Skeletal muscle cell (primary cell): ENCODE results near the genes KIAA2013 and MIIP.

- RRBS, result no CpG with 5 or more reads among the region's 32 CpGs
Measured at GRCh38 chr1:10668010-10668770, 128.3 kb downstream of the CASZ1 start.

- RRBS, result no CpG with 5 or more reads among the region's 13 CpGs
Measured at GRCh38 chr1:10671195-10671504, 125.3 kb downstream of the CASZ1 start.

DNA sequence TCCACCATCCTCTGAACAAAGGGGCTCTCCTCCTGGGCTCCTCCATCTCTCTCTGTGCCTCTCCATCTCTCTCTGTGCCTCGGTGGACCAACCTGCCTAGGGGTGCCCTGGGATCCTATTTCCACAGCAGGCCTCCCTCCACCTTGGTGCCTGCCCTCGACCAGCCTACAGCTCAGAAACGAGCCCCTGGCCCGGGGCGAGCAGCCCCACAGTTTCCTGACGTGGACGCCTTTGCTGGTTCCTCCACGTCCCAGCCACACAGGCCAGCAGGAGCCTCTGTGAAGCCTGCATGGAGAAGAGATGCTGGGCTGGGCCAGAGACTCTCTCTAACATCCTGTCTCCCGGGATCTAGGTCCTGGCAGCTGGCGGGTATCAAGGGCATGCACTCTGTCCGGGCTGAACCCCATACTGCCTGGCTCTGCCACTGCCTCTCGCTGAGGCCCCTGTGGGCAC, 119.9 kb downstream of the CASZ1 start:
- RRBS, result 50% methylated on average over 3 of the region's 12 CpGs

- RRBS, result no CpG with 5 or more reads among the region's 18 CpGs
Measured at GRCh38 chr1:10686898-10687745, 109.3 kb downstream of the CASZ1 start.

DNA sequence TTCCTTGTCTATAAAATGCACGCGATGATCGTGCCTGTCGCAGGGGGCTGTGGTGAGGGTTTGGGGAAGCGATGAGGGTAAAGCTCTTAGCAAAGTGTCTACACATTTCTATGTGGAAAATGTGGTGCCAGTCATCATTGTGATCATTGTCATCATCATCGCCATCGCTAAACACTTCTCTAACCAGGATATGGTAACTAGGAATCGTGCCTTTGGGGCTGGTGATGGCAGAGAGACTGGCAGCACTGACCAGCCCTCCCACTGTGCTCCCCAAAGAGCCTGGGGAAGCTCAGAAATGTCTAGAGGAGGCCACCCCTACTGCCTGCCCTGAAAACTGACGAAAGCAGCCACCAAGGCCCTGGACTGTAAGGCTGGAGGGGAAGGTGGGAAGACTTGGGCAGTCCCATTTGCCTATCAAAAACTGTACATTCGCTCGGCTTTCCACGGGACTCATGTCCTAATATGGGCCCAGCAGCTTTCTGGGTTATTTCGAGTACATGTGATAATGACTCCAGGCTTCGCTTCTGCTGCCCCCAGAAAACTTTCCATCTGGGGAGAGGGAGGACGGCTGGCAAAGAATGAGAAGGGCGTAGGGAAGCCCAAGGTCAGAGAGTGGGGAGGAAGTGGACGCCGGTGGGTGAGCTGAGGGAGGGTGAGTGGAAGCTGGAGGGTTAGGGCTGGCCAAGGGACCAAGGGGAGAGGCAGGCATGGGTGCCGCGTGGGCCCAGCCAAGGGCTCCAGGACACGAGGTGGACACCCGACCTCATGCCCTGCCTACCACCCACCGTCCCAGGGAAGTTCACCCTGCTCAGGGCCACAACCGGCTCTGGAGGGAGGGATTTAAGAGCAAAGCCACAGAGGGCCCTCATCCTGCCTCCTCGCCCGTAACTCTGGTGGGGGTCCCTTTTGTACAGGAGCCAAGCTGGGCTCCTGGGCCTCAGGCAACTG, 76.0 kb downstream of the CASZ1 start:
- RRBS, result no CpG with 5 or more reads among the region's 26 CpGs

DNA sequence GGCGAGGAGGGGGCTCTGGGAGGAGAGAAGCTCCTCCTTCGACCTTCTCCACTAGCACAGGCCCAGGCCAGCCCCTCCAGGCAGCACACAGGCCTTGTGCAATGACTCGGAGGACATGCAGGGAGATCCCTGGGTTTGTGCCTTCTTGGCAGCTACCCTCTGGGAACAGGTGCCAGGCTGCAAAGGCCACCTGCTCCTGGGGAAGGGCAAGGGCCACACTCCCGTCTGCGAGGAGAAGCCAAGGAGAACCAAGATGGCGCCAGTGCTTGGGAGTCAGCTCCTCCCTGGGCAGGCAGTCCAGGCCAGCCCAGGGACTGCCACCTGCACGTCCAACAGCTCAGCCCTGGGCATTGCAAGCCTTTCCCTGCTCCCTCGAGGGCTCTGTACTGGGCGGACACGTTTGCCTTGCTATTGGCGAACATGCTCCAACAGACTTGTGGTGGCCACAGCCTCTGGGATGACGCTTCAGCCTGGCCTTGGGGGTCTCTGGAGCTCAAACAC, 15.2 kb downstream of the CASZ1 start:
- RRBS, result no CpG with 5 or more reads among the region's 12 CpGs

- RRBS, result 11% methylated on average over 2 of the region's 18 CpGs
Measured at GRCh38 chr1:10980026-10980659, 1.7 kb downstream of the C1orf127 start.

DNA sequence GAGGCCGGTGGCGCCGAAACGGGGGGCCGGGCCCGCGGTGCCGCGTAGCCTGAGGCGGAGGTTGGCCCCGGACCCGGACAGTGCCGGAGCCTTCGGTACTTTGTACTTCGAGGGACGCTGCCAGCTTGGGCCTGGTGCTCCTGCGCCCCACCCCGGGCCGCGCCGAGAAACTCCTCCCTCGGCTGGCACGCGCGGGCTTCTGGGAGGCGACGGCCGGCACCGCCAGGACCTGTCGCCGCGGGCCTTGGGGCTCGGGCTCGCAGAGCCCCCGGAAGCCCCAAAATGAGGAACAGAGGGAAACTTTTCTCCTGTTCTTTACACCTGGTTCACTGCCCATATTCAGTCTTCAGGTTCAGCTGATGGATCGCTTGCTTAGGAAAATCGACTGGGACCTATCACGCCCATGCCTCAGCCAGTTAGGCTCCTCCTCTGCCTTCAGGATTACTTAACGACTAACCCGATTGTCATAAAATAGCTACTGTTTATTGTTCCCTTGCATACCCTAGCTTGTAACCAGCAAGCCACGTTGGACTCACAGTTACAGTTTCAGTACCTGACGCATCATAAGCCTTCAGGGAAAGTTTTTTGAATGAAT, 561 bp downstream of the TARDBP start:
- RRBS, result under 1% methylated on average over 31 of the region's 42 CpGs

DNA sequence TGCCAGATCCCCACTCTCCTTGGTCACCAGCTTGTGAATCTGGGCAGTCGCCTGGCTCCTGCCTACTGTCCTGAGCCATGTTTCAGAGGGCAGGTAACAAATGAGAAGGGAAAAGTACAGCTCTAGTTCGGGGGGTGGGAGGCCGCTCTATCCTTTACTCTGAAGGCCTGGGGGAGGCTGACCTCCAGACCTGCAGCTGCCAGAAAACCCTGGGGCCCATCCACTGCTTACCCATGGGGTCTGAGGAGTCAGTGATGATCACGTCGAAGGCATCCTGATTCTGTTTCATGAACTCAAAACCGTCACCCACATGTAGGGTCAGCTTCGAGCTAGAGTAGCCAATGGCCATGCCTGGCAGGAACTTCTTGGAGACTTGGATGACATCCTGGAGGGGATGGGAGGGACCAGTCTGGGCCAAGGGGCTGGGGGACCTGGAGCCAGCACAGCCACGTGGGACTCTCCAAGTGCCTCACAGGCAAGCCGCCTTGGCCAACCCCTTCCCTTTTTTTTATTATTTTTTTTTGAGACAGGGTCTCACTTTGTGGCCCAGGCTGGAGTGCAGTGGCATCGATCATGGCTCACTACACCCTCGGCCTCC, 3.3 kb downstream of the SRM start:
- RRBS, result no CpG with 5 or more reads among the region's 11 CpGs

DNA sequence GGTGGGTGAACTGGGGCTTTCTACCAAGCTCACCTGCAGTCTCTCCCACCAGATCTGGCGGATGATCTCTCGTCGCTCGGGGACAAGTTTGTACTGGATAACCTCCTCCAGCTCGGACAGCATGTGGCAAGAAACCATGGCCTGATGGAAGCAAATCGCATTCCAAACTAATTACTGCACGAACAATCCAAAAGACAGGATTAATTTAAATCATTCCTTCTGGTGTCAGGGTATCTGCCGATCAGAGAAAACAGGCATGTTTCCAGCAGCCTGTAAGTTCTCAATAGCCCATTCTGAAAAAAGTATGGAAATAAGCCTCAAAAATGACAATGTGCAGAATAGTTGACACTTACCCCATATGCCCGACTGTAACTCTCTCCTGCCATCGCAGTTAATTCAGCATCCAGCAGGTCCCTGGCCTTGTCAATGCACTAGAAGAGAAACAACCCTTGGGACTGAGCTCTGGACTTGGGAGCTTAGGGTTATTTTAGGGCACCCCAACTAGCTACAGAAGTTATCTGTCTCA, 44.5 kb upstream of the ANGPTL7 start:
- RRBS, result no CpG with 5 or more reads among the region's 10 CpGs

GRCh38 chr1:11262746-11262999, 322 bp upstream of the MTOR start:
- RRBS, result 1% methylated on average over 7 of the region's 19 CpGs

DNA sequence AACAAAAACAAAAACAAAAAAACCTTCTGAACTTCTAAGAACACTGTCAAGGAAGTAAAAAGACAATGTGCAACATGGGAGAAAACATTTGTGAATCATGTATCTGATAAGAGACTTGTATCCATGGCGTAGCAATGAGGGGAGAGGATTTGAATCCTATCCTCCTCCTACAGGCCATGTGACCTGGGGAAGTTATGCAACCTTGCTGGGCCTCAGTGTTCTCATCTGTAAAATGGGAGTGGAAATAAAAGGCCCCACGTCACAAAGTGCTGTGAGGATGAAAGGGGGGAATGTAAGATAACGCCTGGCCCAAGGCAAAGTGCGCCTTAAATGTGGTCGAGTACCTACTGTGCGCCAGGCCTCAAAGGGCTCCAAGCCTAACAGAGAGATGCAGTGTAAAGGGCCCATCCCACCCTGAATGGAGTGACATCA, 83.7 kb downstream of the DISP3 start:
- RRBS, result no CpG with 5 or more reads among the region's 6 CpGs

- RRBS, result no CpG with 5 or more reads among the region's 7 CpGs
Measured at GRCh38 chr1:11738798-11739261, 2.9 kb downstream of the AGTRAP start.

GRCh38 chr1:11786626-11787601, 18.9 kb downstream of the MTHFR start:
- RRBS, result 28% methylated on average over 1 of the region's 19 CpGs

DNA sequence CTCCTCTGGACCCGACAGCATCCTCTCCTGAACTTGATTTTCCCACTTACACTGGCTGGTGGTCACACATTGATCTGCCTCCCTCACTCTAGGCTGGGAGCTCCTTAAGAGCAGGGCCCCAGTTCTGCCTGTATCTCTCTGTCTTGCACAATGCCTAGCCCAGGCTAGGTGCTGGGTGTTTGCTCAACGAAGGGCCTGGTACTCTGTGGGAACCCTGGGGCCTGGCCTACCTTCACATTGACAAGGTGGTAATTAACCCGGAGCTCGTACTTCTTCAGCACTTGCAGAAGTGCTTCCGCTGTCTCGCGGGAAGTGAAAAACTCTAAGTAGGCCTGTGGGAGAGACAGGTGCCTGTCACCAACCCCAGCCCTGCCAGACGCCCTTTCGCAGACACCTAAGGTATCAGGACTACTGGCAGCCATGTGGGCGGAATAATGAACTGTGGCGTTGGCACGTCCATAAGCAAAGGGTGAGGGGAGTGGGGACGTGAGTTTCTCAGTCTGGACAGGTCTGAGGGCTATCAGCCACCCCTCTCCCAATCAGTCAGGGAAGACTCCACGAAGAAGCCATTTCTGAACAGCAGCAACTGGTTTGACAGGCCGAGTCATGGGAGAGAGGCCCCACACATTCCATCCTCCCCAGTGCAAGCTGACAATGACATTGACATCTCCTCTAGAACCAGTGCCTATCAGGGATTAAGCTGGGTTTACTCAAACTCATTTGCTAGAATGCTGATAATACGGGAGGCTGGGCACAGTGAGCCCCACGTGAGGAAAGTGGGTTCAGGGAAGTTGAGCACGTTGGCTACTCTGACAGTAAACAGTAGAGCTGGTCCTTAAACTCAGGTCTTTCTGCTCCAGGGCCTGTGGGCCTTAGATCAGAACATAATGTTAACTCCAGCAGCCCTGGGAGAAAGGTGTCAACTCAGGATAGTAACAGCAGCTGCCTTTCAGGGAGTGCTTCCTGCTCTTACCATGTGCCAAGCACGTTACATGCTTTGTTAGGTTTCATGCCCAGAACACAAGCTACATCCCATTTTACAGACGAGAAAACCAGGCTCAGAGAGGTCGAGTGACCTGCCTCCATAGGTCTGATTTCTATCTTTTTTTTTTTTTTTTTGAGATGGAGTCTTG, 13.3 kb downstream of the MTHFR start:
- RRBS, result no CpG with 5 or more reads among the region's 21 CpGs

DNA sequence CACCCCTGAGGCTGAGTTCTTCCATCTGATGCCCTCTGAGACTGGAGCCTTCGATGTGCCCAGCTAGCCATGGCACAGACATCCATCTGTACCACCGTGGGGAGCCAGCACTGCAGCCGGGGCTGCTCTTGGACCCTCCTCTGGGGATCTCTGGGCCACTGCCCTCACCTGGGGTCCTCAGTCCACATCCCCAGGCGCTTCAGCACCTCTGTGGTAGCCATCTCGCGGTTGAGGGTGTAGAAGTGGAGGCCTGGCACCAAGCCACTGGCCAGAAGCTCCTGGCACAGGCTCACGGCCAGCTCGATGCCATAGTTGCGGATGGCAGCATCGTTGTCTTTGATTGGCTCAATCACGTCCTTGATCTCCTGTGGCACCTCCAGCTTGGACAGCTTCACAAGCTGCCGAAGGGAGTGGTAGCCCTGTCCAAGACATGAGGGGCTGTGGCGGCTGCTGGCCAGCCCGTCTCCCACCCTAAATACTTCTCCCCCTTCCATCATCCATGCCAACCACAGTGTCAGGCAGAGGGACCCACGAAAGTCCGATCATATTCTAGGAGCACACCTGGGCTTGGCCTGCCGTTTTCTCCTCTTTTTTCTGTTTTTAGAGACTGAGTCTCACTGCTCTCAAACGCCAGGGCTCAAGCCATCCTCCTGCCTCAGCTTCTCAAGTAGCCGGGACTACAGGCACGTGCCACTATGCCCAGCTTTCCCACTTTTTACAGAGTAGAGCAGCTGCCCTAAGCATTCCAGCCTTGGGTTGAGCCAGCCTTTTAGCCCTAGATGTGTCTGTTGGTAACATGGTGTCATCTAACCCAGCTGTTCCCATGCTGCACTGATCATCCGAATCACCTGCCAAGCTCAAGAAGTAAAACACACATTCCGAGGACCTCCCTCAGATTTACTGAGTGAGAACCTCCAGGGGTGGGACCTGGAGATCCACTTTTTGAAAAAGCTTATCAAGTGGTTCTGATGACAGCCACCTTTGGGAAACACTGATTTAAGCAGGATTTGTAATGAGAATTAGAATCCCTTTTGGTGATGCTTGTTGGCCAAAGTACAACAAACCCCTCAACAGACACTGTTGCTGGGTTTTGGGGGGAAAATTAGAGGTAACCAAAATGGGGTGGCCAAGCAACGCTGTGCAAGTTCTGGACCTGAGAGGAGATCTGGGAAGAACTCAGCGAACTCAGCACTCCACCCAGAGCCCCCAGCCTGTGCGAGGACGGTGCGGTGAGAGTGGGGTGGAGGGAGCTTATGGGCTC, 10.4 kb downstream of the MTHFR start:
- RRBS, result no CpG with 5 or more reads among the region's 27 CpGs

- RRBS, result under 1% methylated on average over 6 of the region's 17 CpGs
Measured at GRCh38 chr1:11806313-11806575, 253 bp downstream of the CLCN6 start.

DNA sequence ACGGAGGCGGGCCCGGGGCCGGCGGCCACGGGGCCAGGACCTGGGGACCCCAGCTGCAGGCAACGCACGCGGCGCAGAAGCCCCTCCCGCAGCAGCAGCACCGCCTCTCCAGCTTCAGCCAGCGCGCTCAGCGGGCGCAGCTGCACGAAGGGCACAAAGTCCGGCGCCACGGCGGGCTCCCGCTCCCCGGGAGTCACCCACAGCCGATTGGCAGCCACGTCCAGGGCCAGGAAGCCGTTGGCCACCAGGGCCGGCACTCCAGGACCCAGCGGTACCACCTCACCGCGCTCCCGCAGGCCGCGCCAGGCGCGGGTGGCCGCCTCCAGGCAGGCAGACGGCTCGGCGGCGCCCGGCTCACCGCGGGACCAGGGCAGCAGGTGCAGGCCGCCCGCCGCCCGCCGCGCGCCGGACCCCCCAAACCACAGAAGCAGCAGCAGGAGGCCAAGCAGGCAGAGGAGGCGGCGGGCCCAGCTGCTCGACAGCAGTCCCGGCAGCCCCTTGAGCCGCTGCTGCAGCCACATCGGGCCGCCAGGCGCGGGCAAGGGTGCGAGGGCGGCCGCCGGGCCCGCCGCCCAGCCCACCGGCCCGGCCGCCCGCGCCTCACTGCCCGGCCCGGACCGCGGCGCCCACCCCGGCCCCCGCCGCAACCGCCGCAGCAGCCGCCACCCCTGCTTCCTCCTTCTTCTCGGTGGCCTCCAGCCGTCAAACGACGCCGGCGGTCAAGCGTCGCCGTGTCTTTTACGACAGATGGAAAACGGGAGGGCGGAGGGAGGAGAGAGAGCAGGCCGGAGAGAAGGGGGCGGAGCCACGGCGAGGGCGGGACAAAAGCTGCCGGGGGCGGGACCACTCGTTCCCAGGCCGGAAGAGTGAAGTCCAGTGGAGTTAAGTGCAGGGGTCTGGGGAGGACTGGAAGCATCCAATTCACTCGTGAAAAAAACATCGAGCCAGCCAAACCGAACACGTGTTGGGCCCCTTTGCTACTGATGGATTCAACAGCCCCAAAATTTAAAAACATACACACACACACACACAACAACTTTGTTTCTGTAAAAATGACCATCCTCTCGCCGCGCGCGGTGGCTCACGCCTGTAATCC, at the start of gene KIAA2013:
Gene KIAA2013, minus strand, starts transcription at position 711 of the 1,096 bp plus-strand sequence.
- RRBS, result under 1% methylated on average over 25 of the region's 113 CpGs

GRCh38 chr1:11967235-11967674, 13.0 kb upstream of the MFN2 start:
- RRBS, result no CpG with 5 or more reads among the region's 4 CpGs

DNA sequence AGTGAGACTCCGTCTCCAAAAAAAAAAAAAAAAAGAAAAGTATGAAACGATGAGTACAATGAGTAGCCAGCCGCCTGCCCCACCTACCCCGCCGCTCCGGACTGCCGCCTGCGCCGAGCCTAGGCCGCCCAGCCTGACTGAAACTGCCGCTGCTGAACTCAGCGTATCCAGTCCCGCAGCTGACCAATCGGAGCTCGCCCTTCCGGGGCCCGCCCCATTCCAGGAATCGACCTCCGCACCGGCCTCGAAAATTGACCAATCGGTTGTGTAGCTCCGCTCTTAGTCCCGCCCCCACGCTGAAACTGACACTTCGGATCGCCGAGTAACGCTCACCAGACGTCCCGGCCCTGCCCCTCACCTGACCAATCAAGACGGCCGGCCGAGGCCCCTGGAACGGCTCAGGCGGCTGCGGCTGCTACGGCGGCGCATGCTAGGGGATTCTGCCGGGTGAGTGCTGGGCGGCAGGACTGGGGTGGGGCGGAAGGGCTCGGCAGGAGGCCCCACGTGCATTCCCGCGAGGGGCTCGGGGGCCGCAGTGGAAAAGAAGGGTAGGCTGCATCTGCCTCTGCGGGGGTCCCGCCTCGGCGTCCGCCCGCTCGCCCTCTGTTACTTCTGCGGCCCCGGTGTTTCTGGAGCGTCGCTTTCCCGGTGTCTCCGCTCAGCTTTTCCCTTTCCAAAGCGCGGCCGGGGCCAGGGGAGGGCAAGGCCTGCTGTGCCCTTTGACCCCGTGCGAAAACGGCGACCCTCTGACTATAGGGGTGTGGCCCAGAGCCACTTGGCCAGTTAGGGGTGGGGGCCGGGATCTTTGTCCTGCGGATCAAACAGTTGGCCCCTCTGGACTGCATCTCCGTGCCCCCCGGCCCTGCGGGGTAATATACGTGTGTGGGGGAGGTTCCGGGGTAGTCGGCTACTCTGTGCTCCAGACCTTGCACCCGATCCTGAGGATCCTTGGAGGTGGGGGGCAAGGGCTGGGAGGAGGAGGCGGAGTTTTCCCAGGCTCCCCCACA, at the start of gene MIIP:
Gene MIIP, plus strand, starts transcription at position 393 of the 1,007 bp plus-strand sequence.
- RRBS, result under 1% methylated on average over 13 of the region's 79 CpGs